Cardiac atrium fibroblast (primary cell): ENCODE results near the gene ZNF37A.

DNA sequence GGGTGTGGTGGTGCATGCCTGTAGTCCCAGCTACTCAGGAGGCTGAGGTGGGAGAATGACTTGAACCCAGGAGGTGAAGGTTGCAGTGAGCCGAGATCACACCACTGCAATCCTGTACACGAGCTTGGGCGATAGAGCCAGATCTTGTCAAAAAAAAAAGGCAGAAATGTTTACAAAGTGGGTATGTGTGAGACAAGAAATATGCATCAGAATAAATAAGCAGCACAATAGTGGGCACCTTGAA lies 658.7 kb upstream of the FZD8 start:
- RAMPAGE, long total RNA: no peak

- RAMPAGE, long total RNA: no peak
Observed at GRCh38 chr10:37995201-37995781, 15.2 kb upstream of the ZNF33A start.

DNA sequence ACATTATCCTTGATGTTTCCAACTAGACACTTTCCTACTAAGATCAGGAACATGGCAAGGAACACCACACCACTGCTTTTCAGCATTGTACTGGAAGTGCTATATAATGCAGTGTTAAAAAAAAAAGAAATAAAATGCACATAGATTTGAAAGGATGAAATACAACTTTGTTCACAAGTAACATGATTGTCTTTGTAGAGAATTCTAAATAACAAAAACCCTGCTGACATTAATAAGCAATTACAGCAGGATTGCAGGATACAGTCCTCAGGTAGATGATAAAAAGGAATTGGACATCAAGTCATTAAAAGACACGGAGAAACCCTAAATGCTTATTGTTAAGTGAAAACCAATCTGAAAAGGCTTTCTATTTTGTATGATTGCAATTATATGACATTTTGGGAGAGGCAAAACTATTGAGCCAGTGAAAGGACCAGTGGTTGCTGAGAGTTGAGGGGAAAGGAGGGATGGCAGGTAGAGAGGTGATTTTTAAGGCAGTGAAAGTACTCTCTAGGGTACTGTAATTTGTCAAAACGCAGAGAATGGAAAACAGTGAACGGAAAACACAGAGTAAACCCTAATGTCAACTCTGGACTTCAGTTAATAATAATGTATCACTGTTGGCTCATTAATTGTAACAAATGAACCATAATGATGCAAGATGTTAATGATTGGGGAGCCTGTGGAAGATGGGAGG lies 34.7 kb upstream of the ZNF37A start:
- RAMPAGE, long total RNA: no peak

DNA sequence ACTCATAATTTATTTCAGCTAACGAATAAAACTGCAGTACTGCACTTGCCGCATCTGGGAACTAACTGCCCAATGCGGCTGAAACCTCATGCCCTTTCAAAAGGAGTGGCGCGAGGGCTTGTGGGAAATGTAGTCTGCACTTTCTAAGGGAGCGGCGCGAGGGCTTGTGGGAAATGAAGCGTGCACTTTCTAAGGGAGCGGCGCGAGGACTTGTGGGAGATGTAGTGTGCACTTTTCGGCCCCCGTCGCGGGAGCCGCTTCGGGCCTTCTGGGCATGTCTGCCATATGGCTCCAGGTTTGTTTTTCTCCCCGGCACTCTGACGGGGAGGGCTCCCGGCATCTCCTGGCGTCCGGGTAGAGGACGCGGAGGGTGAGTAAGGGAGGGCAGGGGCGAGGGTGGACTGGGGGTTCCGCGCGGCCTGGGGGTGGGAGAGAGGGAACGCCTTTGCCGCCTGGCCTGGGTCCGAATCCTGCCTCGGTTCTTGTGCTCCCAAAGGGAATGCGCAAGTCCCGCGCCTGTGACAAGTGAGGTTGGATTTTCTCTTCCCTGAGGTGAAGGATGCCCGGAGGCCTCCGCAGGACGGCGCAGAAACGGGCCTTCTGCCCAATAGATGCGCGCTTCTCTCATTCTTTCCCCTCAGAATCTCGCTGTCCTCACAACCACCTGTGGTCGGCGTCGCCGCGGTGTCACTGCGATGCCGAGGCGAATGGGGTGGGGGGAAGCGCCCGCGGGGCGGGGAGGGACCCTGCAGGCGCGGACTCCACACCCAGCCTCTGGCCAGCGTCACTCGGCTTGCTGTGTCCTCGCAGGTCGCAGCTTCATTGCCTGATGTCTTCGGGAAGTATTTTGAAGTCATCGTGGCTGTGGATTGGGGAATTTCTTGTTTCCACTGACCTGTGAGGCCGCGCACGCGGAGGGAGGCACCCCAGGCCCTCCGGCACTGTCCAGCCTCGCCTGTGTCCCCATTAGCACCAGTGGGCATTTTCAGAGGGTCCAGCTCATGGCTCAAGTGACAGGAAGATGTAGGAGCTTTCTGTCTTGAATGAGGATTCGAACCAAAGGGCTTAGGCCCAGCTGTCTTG lies at the start of gene ZNF37A:
ZNF37A (plus strand) TSS at position 217 of the 1,083 bp plus-strand sequence.
- RAMPAGE, long total RNA: no peak

- RAMPAGE, long total RNA: no peak
Observed at GRCh38 chr10:38117332-38118476, 23.6 kb downstream of the ZNF37A start.

DNA sequence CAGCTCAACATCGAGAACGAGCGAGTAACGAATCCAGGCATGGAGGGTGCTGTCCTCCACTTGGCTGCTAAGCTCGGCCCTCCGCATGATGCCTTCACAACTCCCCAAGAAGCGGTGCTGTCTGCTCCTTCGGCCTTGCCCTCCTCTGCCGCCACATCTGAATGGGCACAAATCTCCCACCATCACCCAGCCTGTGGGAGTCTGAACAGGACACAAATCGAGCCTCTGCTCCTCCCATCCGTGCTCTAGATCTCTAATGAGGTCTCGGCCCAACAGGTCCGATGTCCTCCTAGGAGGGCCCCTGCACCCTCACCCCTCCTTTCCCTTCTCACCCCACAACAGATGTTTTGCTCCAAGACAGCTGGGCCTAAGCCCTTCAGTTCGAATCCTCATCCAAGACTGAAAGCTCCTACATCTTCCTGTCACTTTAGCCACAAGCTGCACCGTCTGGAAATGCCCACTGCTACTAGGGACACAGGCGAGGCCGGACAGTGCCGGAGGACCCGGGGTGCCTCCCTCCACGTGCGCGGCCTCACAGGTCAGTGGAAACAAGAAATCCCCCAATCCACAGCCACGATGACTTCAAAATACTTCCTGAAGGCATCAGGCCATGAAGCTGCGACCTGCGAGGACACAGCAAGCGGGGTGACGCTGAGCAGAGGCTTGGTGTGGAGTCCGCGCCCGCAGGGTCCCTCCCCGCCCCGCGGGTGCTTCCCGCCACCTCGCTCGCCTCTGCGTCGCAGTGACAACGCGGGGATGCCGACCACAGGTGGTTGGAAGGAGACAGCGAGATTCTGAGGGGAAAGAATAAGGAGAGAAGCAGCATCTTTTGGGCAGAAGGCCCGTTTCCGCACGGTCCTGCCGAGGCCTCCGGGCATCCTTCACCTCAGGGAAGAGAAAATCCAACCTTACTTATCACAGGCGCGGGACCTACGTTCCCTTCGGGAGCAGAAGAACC lies 86.4 kb downstream of the ZNF33B start:
- RAMPAGE, long total RNA: no peak

DNA sequence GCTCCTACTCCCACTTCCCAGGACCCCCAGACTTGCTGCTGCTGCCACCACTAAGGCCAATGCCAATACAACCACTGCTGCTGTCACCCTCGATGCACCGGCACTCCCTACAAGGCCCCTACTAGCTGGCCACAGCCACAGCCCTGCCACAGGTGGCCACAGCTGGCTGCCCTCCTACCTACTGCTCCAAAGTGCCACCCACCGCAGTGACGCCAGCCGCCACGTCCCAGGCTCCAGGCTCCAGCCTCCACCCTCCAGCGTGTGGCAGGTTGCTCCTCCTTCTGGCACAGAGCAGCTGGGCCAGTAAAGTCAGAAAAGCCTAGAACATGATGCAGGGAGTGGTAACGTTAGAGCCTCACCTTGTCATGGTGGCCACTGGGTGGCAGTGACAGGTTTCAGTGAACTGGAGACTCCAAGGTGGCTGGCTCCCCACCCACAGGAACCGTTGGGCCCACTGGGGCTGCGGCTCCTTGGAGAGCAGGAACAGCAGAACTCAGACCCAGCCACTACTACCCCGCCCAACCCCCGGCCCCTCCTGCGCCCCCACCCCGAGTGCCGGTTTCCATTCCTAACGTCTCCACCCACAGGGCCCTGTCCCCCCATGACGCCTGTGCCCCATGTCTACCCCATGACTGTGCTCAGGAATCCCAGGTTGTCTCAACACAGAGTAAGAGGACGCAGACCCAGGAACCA lies 52.1 kb upstream of the ZNF33B start:
- RAMPAGE, long total RNA: no peak

DNA sequence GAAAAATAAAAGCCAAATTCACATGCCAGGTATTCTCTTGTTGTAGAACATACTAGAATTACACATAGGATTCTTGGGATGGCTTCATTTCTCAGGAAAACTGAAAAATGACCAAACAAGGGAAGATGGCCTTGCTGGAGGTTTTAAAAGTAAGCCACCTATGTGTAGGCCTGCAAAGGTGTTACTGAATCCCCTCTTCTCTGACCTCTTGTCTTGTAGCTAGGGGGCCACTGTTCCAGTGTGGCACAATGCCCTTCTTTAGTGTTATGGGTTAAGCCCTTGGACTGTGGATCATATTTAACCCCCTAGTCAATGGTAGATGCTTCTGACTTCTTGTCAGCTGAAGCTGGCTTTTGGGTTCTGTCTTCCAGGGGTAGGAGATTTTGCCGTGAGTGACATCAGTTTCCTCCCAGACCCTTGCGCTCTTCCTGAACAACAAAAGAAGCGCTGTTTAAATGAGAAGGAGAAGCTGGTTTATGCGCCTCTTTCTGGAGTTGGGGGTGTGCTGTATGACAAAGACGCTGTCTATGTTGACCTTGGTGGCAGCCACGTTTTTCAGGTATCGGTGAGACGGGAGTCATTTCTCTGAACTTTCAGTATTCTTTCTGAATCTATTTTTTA lies 10.1 kb downstream of the BMS1 start:
- RAMPAGE, long total RNA: no peak

- RAMPAGE, long total RNA: no peak
Observed at GRCh38 chr10:42793739-42794124, 11.1 kb downstream of the BMS1 start.

GRCh38 chr10:43039586-43039985 lies 37.3 kb upstream of the RET start:
- RAMPAGE, long total RNA: no peak

GRCh38 chr10:43140235-43141016 lies 2.2 kb downstream of the CSGALNACT2 start:
- RAMPAGE, long total RNA: no peak

- RAMPAGE, long total RNA: no peak
Observed at GRCh38 chr10:43202326-43203417, 64.2 kb downstream of the RASGEF1A start.

DNA sequence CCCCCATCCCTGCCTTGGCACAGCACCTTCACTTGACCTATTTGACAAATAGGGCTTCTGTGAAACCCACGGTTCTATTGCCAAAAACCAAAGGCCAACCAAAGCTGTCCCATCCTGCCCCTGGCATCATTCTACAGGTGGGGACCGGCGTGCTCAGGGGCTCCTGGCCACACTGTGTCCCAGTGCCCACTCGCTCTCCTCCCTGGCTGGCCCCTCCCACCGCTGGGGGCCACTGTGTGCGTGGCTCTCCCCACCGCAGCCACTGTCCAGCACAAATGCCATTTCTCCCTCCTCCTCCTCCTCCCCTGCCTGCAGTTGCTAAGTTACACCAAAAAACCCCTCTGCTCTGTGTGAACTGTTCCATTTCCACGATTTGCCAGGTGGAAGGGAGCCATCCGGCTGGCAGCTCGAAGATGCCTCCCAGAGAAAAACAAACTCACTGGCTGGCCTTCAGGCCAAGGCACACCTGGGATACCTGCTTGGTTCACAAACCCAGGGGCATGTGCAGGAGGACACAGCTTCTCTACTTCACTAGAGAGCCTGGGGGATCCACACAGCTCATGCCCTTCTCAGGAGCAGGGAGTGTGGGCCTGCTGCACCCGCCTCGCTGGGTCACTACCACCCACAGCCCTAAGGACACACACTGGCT lies 1.9 kb downstream of the RASGEF1A start:
- RAMPAGE, long total RNA: no peak

GRCh38 chr10:43315048-43315579 lies 48.2 kb upstream of the RASGEF1A start:
- RAMPAGE, long total RNA: no peak

- RAMPAGE, long total RNA: no peak
Observed at GRCh38 chr10:43318104-43318733, 51.4 kb upstream of the RASGEF1A start.

GRCh38 chr10:43383857-43384964 lies 12.8 kb downstream of the FXYD4 start:
- RAMPAGE, long total RNA: no peak

GRCh38 chr10:43387396-43388053 lies 16.1 kb downstream of the FXYD4 start:
- RAMPAGE, long total RNA: no peak

- RAMPAGE, long total RNA: no peak
Observed at GRCh38 chr10:43408037-43408661, 837 bp downstream of the HNRNPF start.

- RAMPAGE, long total RNA: no peak
Observed at GRCh38 chr10:43408662-43409099, 305 bp downstream of the HNRNPF start.

GRCh38 chr10:43417893-43418703 lies 9.1 kb upstream of the HNRNPF start:
- RAMPAGE, long total RNA: no peak